Renal cortical epithelial cell (primary cell): ENCODE data around the genes SLC25A15 and VWA8.

DNA sequence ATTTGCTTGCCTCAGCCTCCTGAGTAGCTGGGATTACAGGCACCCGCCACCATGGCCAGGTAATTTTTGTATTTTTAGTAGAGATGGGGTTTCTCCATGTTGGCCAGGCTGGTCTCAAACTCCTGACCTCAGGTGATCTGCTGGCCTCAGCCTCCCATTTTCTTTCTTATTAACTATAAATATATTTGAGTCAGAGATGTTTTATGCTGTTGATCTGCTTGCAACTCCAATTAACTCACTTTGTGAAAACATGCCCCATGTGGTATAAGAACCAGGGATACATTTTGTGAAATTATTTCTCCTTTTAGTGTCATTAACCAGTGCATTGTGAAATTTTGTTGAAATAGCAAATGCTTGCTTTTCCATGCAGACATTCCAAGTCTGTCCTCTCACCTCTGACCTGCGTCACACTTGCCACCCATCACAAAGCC is 5.1 kb upstream of the SLC25A15 start:
- RRBS: no CpG with 5 or more reads among the region's 2 CpGs

DNA sequence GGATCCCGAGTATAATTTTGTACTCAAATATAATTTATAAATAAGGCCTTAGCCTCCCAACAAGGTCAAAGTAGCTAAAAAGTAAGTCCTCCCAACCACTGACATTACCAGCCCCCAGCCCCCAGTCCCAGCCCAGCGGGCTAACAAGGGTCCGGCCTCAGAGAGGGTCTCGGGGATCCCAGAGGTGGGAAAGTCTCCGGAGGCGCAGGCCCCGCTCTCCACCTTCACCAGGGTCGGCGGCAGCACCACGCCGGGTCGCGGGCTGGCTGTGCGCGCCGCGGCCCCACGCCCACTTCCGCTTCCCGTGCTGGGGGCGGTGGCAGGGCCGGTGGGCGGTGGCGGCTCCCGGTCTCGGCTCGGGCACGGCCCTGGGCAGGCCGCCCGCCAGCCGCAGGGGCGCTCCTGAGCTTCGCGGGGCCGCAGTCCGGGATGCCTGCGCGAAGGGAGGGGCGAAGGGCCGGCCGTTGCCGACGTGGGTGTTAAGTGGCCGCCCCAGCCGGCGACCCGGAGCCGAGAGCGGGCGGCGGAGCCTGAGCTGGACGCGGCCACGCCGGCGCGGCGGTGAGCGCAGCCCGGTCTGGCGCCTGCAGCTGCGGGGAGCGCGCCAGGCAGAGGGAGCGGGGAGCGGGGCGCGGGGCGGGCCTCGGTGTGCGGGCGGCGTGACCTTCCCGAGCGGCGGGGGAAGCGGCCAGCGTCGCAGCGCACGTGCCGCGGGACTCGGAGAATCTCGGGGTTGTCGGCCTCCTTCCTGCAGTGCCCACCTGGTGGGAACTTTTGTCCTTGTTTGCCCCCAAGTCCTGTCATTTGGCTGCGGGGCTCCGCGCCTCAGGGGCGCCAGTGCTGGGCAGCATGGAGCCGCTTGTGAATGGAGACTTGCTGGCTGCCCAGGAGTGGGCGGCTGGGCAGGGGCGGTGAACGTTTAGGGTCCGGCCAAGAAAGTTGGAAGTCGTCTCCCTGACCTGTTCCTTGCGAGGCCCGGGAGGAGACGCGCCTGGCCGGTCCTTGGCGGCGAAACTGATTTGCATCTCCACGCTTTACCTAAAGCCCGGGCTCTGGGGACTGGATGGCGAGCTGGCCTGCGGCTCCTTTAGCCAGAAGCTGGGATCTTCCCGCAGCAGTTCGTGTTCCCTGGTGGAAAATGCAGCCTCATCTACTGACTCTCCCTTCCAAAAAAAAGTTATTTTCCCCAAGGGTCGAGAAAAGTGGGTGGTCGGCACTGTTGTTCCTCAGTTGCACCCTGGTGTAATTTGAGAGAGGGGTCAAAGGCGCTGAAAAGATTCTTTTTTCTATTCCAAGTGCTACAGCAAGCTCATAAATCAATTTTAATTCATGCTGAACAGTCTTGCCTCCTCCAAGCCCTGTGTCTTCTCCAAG is at the start of gene SLC25A15:
SLC25A15 (plus strand) TSS at position 509 of the 1,374 bp plus-strand sequence.
- RRBS: 1% methylated on average over 40 of the region's 112 CpGs

DNA sequence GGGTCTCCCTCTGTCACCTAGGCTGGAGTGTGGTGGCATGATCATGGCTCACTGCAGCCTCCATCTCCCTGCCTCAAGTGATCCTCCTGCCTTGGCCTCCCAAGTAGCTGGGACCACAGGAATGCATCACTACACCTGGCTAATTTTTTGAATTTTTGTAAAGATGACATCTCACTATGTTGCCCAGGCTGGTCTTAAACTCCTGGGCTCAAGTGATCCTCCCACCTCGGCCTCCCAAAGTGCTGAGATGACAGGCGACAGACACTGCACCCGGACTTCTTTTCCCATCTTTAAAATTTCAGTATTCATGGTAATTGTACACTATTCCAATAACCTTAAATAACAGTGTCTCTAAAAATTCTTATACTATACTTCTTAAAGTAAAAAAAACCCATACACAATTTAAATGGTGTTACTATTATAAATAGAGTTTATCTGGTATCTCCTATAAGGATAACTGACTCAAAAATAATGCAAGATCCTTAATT is 89.1 kb downstream of the ELF1 start:
- RRBS: no CpG with 5 or more reads among the region's 3 CpGs

DNA sequence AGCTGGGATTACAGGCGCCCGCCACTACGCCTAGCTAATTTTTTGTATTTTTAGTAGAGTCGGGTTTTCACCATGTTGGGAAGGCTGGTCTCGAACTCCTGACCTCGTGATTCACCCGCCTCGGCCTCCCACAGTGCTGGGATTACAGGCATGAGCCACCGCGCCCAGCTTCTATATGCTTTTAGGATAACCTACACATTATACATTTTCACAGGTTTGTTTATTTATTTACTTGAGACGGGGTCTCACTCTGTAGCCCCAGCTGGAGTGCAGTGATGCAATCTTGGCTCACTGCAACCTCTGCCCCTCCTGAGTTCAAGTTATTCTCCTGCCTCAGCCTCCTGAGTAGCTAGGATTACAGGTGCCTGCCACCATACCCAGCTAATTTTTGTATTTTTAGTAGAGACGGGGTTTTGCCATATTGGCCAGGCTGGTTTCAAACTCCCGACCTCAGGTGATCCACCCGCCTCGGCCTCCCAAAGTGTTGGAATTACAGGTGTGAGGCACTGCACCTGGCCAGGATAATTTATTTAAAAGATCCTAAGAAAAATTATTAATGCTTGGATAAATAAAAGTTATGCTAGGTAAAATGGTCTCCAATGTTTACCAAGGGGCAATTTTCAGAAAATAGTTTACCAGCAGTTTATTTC is 81.4 kb downstream of the ELF1 start:
- RRBS: no CpG with 5 or more reads among the region's 15 CpGs

- RRBS: no CpG with 5 or more reads among the region's 16 CpGs
These were observed 25.9 kb downstream of the ELF1 start for GRCh38 chr13:40992855-40993919.

DNA sequence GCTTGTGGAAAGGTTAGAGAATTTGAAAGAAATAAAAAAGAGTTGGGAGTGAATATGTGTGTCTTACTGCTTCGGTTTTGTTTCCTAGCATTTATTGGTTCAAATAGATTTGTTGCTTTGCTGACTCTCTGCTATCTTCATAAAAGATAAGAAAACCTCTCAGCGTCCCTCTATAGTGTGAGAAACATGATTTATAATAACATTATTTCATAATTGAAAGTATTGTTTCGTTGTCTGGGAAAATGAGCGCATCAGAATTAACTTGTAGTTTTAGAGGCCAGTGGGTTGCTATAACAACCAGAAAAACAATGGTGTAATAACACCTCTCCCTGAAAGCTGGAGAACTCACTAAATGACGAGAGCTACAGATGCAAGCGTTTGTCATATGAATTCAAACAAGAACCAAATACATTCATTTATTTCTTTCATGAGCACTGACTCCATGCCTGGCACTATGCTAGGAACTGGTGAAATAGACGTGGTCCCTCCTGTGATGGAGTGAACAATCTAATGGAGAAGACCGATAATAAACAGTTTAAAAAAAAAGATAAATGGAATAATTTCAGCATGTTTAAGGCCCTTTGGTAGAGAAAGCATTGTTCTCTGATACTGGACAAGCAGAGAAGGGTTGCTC is 16.4 kb downstream of the KBTBD7 start:
- RRBS: no CpG with 5 or more reads among the region's 8 CpGs

GRCh38 chr13:41368857-41369411 is 57.9 kb downstream of the NAA16 start:
- RRBS: no CpG with 5 or more reads among the region's 2 CpGs

- RRBS: no CpG with 5 or more reads among the region's 3 CpGs
These were observed 40.0 kb upstream of the RGCC start for GRCh38 chr13:41417327-41417701.

- RRBS: no CpG with 5 or more reads among the region's 4 CpGs
These were observed 2.0 kb downstream of the RGCC start for GRCh38 chr13:41459304-41459701.

GRCh38 chr13:41496340-41497220 is 39.2 kb downstream of the RGCC start:
- RRBS: no CpG with 5 or more reads among the region's 9 CpGs

- RRBS: no CpG with 5 or more reads among the region's 5 CpGs
These were observed 5.3 kb downstream of the VWA8 start for GRCh38 chr13:41955660-41956050.

DNA sequence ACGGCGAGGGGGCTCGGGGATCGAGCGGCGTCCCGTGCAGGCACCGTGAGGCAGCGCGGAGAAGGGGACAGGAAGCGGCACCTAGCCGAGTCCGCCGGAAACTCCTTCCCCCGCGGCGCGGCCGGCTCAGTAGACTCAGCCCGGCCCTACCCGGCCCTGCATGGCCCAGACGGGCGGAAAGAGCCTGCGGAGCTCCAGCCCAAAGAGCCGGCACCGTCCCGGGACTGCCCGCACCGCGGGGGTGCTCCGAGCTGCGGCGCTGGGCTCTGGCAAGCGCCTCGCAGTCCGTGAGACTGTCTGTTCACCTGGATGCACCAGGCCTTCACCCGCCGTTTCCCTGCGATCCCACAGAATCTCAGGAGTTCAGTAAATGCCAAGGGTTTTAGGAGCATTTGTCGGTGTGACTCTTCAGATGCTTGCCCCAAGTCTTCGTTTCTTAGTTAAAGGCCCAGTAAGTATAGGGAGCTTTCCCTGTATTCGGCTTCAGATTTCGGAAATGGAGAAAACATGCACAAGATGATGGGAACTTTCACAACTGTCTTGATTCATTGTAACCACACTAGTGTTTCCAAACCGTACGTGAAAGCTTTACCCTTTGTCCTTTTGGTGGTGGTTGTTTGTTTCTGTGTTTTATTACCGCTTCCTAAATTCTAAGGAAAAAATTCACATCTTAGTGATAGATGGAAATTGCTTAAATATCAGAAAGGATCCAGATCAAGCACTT is at the start of gene VWA8:
VWA8 (minus strand) TSS at position 72 of the 724 bp plus-strand sequence.
- RRBS: 1% methylated on average over 5 of the region's 46 CpGs

DNA sequence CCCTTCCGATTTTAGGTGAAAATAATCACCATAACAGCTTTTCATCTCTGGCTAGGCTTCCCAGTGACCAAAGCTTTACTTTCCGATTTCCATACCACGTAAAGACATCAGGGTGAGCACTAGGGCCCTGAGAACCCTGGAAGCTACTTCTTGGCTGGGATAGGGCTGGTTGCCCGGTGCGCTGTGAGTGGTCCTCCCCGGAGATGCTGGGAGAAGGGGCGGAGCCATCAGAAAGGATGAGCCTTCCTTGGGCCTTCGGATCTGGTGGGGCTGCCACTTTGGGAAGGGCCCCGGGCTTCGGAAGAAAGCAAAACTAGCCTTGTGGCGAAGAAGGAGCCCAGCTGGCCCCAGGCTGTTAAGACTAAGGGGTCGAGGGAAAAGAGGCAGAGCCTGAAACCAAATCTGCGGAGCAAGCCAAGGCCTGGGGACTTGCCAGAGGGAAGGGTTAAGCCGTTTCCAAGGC is 654 bp upstream of the AKAP11 start:
- RRBS: 8% methylated on average over 3 of the region's 14 CpGs

GRCh38 chr13:42708185-42708741 is 73.1 kb upstream of the FAM216B start:
- RRBS: no CpG with 5 or more reads among the region's 4 CpGs

GRCh38 chr13:42790802-42791240 is 9.4 kb downstream of the FAM216B start:
- RRBS: no CpG with 5 or more reads among the region's 3 CpGs

DNA sequence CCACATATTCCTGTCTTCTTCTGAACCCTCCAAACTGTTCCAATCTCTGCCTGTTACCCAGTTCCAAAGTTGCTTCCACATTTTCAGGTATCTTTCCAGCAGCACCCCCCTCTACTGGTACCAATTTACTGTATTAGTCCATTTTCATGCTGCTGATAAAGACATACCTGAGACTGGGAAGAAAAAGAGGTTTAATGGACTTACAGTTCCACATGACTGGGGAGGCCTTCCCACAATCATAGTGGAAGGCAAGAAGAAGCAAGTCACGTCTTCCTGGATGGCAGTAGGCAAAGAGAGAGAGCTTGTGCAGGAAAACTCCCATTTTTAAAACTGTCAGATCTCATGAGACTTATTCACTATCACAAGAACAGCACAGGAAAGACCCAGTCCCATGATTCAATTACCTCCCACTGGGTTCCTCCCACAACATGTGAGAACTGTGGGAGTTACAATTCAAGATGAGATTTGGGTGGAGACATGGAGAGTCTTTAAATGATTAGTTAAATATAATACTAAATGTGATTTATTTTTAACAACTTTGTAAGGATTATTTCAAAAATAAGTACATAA is 38.2 kb downstream of the FAM216B start:
- RRBS: no CpG with 5 or more reads among the region's 1 CpG

- RRBS: no CpG with 5 or more reads among the region's 11 CpGs
These were observed 284.4 kb downstream of the DNAJC15 start for GRCh38 chr13:43307637-43308369.

- RRBS: no CpG with 5 or more reads among the region's 18 CpGs
These were observed 332.4 kb downstream of the DNAJC15 start for GRCh38 chr13:43355766-43356248.

DNA sequence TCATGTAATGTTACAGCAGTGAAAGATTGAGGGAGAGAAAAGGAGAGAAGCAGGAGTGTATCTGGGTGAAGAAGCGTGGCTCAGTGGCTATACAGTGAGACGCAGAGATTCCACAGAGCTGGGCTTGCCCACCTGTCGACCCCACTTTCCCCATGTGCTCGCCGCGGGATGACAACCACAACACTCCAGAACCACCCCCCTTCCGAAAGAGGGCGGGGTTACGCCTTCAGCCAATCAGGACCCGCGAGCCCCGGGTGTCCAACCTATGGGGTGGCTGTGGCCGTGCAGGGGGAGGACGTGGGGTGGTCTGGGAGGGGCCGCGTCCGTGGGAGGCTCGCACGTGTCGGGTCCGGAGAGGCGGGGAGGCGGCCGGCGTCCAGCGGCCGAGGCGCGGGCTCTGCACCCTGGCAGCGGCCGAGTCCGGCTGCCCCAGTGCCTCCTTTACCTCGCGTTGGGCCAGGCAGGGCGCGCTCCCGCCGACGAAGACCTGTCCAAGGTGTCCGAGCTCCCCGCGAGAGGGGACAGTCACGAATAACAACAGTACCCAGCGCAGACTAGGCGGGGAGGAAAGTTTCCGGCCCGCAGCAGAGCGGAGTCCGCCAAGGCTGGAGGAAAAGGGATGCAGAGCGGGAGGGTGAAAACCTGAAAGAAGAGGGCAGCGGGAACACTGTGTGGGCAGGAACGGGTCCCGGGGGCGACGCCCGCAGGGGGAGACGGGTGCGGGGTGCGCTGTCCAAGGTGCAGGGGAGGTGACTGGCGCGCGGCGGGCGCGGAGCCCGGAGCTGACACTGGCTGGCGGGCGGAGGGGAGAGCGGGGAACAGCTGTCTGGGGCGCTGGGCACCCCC is 985 bp downstream of the ENOX1 start:
- RRBS: 1% methylated on average over 35 of the region's 70 CpGs